GM23248 (cell line): Measurements from ENCODE around the gene CD34.

- RAMPAGE, long total RNA, result no peak
Observed at GRCh38 chr1:206633589-206634115, 1.7 kb upstream of the DYRK3 start.

- RAMPAGE, long total RNA, result no peak
Observed at GRCh38 chr1:206686124-206687235, 1.8 kb downstream of the MAPKAPK2 start.

- RAMPAGE, long total RNA, result no peak
Observed at GRCh38 chr1:206687236-206687470, 2.4 kb downstream of the MAPKAPK2 start.

DNA sequence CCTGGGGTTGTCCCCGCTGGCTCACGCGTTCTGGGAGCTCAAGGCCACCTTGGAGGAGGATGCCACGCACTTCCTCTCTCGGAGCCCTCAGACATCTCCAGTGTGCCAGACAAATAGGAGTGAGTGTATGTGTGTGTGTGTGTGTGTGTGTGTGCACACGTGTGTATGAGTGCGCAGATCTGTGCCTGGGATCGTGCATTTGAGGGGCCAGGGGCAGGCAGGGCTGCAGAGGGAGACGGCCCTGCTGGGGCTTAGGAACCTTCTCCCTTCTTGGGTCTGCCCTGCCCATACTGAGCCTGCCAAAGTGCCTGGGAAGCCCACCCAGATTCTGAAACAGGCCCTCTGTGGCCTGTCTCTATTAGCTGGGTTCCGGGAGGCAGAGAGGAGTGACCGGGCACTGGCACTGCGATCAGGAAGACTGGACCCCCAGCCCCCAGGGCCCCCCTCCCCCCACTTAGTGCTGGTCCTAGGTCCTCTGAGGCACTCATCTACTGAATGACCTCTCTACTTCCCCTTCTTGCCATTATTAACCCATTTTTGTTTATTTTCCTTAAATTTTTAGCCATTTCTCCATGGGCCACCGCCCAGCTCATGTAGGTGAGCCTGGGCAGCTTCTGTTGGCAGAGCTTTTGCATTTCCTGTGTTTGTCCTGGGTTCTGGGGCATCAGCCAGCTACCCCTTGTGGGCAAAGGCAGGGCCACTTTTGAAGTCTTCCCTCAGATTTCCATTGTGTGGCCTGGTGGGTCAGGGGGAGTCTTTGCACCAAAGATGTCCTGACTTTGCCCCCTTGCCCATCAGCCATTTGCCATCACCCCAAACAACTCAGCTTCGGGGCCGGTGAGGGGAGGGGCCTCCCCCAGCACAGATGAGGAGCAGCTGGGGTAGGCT, 37.2 kb upstream of the IL19 start:
- RAMPAGE, long total RNA, result no peak

GRCh38 chr1:206750323-206750698, 20.3 kb upstream of the IL19 start:
- RAMPAGE, long total RNA, result no peak

DNA sequence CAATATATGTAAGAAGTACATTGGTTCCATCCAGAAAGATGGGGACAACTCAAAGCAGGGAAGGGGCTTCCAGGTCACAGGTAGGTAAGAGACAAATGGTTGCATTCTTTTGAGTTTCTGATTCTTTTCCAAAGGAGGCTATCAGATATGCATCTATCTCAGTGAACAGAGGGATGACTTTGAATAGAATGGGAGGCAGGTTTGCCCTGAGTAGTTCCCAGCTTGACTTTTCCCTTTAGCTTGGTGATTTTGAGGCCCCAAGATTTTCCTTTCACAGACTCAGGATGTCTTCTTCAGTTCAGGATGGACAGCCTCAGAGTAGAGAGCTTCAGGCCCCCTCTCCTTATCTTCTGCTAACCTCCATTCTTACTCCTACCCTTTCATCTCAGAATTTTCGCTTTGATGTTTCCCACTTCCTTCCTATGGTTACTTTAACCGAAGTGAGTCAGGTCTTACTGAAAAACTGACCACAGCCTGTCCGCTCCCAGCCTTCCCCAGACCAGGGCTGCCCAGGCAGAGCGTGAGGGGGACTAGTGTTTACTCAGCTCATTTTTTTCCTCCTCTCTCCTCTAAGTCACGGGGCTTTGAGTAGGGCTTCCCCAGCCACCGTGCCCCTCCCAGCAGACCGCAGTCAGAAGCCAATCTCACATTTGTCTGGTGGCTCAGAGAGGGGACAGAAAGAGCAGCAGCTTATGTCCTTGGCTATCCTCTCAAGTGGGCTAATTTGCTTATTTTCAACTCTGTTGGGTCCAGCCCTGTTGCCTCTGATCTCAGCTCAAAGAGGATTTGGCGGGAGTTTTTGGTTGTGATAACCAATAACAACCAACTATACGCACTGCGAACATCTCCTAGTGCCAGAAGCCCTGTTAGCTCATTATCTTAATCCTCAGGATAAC, 4.3 kb upstream of the IL19 start:
- RAMPAGE, long total RNA, result no peak

DNA sequence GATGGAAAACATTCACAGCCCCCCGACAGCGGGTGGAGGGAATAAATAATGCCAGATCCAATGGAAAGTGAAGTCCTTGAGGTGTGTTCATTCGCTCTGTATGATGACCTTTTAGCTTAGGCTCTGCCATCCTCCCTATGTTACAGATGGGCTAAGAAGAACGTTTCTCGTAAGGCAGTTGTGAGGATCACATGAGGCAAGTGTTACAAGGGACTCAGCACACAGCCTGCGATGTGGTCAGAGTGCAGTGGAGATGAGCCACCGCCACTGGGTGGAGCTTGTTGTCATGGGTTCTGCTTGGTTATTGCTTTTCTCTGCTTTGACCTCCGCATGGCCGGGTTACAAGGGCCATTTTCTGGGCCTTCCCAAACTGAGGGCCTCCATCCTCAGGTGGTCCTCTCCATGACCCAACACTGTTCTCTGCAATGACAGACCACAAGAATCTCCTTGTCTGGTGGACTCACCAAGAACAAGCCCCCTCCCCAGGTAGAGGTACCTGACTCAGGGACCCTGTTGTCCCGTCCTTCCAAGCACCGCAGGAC, 3.6 kb upstream of the FCMR start:
- RAMPAGE, long total RNA, result no peak

GRCh38 chr1:206931312-206931948, 9.7 kb upstream of the FCMR start:
- RAMPAGE, long total RNA, result no peak

DNA sequence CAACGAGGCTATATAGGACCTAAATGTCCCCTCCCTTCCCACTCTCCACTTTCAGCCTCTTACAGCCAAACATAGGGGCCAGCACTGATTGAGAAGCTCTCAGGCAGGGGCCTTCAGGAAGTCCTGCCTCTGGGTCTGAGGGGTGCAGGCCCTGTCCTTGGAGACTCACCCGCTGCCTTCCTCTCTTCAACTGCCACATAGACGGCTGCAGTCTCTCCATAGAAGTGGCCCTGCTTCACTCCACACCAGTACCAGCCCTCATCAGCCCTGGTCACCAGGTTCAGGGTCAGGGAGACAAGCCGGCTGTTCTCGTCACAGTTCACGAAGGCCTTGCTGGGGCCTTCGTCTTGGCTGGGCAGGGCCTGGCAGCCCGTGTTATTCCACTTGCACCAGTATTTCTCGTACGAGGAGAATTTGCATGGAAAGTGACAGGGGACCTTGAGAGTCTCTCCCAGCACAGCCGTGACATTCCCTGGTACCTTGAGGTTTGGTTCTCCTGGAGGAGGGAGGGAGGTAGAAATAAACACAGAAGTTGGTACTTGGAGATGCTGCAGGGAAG, 11.9 kb downstream of the PIGR start:
- RAMPAGE, long total RNA, result no peak

- RAMPAGE, long total RNA, result no peak
Observed at GRCh38 chr1:206978172-206978698, 8.0 kb upstream of the FCAMR start.

DNA sequence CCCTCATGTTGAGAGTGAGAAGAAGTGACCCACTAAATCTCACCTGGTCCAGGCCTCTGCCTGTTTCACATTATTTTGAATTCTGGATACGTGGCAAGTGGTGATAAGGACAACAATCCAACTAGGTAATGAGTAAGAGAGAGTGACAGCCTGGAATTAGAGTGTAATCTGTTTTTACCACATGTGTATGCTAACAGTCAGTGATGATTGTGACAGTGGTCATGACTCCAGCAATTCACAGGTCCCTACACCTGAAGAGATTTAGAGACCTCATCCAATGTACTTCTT, 14.9 kb downstream of the C1orf116 start:
- RAMPAGE, long total RNA, result no peak

- RAMPAGE, long total RNA, result no peak
Observed at GRCh38 chr1:207218974-207219570, 102.4 kb upstream of the CD55 start.

DNA sequence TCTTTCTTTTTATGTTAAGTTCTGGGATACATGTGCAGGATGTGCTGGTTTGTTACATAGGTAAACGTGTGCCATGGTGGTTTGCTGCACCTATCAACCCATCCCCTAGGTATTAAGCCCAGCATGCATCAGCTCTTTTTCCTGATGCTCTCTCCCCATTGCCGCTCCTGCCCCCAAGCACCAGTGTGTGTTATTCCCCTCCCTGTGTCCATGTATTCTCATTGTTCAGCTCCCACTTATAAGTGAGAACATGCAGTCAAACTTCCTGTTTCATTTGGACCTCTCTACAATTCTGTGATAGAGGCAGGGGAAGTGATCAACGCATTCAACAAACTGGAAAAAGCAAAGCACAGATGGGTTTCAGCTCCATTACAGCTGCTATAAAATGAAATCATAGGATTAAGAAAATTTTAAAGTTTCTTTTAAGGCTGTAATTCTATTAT, 23.3 kb upstream of the CD55 start:
- RAMPAGE, long total RNA, result no peak

GRCh38 chr1:207355125-207355654, 33.7 kb downstream of the CD55 start:
- RAMPAGE, long total RNA, result no peak

DNA sequence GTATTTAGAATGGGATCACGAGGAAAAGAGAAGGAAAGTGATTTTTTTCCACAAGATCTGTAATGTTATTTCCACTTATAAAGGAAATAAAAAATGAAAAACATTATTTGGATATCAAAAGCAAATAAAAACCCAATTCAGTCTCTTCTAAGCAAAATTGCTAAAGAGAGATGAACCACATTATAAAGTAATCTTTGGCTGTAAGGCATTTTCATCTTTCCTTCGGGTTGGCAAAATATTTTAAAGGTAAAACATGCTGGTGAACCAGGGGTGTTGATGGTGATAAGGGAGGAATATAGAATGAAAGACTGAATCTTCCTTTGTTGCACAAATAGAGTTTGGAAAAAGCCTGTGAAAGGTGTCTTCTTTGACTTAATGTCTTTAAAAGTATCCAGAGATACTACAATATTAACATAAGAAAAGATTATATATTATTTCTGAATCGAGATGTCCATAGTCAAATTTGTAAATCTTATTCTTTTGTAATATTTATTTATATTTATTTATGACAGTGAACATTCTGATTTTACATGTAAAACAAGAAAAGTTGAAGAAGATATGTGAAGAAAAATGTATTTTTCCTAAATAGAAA, 38.5 kb downstream of the CD55 start:
- RAMPAGE, long total RNA, result no peak

GRCh38 chr1:207483672-207483871, 12.4 kb upstream of the CR1 start:
- RAMPAGE, long total RNA, result no peak

GRCh38 chr1:207798977-207800054, 47.5 kb downstream of the CD46 start:
- RAMPAGE, long total RNA, result no peak

DNA sequence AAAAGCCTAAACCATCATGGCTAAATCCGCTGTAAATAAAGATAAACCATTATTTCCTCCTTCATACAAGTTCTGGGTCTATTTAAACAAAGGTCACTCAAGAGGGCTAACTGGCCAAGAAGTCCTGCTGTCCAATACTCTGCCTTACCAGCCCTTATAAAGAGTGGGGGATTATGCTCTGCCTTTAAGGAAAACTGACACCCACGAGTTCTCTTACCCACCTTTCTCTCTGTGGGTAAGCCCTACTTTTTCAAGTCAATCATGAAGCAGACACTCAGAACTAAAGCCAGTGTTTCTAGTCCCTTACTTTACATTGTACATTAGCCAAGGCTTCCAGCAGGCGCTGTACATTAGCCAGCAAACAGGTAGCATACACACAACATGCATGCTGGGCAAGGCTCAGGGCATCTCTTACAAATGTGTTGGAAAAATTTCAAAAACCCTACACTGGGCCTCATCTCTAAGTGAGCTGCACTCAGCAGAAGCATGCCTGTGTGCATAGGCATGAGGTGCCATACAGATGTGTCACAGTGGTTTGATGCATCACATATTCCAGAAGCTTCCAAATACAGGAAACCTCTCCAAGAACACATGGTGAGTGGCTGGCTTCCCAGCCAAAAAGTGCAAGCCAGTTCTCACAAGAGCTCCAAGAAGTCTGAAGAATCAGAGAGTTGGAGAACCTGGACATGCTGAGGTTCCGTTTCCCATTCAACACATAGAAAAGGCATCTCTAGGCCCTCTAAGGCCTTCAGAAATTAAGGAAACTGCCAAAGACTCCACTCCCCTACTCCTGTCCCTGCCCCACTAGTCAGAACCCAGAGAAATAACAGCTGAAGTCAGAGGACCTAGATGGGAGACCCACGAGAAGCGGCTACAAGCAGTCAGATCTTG, 58.2 kb downstream of the CD46 start:
- RAMPAGE, long total RNA, result no peak

DNA sequence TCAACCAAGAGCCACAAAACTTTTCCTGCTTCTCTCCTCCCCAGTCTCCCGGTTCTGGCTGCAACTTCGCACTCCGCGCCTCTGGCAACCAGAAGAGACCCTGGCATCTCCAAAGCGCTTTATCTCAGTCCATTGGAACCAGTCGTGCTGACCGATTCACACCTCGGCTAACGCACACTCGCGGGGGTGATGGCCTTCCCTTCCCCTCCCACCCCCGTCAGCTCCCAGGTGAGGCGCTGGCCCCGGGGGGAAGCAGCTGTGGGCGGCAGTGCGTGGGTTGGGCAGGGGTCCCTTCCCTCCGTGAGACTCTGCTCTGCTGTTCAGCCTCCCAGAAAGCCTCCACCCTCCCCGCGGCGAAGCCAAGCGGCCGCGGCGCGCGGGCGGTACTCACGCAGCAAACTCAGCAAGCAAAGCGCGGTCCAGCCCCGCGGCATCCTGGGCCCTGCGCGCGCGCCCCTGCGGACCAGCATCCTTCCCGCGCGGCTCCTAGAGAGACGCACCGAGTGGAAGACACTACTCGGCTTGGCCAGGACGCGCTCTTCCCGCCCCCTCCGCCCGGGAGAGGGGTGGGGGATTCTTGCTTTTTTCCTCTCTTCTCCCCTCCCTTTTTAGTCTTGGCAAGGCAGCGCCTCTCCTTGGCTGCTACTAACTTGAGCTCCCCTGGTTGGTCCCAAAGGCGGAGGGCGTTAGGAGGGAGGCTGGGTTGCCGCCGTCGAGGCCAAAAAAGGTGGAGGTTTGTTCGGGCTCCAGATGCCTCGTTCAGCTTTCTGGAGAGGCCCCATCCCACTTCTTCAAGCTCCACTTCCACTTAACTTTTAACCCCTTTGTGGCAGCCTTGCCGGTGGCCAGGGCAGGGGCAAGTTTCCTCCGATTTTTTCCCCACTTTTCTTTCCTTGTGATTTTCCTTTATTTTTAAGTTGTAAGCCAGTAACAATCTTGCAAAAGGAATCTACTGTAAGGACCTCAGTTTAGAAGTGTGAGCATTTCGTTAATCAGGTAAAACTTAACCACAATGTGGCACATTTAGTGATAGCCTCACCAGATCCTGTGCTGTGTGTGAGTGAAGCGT, at the start of gene CD34:
TSS of gene CD34 (minus strand) at position 515 of the 1,069 bp plus-strand sequence.
- RAMPAGE, long total RNA, result no peak

DNA sequence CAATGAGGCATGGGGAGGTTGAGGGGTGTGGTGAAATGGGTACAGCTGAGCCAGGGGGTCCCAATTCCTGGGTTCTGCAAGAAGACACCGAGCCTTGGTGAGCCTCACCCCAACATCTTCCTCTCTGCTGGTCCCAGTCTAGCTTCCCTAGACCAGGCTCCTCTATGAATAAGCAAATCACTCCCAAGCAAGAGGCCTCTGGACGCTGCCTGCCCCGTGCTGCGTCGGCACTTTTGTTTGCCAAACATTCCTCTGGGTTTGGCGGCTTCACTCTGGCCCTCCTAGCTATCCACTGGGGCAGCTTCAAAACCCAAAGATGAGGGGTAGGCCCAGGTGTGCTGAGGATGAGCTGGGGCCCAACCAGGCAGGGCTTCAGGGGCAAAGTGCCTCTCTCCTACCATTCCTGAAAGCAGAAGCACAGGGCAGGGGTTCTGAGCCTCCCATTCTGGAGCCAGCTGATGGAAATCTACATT, 137.1 kb upstream of the CD34 start:
- RAMPAGE, long total RNA, result no peak